Panc1 (cell line): Measurements from ENCODE around the genes MTURN and PPP1R17.

- RRBS, 2 experiments, result no CpG with 5 or more reads among the region's 5 CpGs
Observed at GRCh38 chr7:29285338-29285874, 90.8 kb downstream of the CHN2 start.

DNA sequence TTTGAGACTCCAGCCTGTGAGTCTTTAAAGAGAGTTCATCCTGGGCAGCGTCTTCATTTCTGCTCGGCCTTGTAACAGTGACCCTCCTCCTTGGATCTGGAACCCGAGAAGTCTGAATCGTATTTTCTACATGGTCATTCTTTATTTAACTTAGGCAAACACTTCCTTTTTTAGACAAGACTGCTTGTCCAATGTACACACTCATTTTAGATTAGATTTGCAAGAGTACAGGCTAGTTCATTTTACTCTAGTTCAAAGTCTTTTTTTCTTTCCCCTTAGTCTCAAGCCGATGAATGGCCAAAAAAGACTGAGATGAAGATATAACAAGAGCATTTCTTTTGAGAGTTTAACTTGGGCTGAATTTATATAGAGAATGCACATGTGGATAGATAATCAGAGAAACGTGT lies 133.5 kb downstream of the CHN2 start:
- RRBS, 2 experiments, result no CpG with 5 or more reads among the region's 6 CpGs

GRCh38 chr7:29922840-29923687 lies 66.5 kb downstream of the SCRN1 start:
- RRBS, 2 experiments, result no CpG with 5 or more reads among the region's 8 CpGs

GRCh38 chr7:30134702-30135627 lies at the start of gene MTURN:
MTURN (plus strand) TSS chr7:30134986.
- RRBS, 2 experiments, result 1 to 5% methylated on average over 36 of the region's 134 CpGs

- RRBS, 2 experiments, result no CpG with 5 or more reads among the region's 12 CpGs
Observed at GRCh38 chr7:30163300-30163882, 28.6 kb downstream of the MTURN start.

GRCh38 chr7:30420792-30421137 lies 57.8 kb downstream of the NOD1 start:
- RRBS, 2 experiments, result no CpG with 5 or more reads among the region's 4 CpGs

GRCh38 chr7:30430298-30430776 lies 48.2 kb downstream of the NOD1 start:
- RRBS, 2 experiments, result no CpG with 5 or more reads among the region's 7 CpGs

DNA sequence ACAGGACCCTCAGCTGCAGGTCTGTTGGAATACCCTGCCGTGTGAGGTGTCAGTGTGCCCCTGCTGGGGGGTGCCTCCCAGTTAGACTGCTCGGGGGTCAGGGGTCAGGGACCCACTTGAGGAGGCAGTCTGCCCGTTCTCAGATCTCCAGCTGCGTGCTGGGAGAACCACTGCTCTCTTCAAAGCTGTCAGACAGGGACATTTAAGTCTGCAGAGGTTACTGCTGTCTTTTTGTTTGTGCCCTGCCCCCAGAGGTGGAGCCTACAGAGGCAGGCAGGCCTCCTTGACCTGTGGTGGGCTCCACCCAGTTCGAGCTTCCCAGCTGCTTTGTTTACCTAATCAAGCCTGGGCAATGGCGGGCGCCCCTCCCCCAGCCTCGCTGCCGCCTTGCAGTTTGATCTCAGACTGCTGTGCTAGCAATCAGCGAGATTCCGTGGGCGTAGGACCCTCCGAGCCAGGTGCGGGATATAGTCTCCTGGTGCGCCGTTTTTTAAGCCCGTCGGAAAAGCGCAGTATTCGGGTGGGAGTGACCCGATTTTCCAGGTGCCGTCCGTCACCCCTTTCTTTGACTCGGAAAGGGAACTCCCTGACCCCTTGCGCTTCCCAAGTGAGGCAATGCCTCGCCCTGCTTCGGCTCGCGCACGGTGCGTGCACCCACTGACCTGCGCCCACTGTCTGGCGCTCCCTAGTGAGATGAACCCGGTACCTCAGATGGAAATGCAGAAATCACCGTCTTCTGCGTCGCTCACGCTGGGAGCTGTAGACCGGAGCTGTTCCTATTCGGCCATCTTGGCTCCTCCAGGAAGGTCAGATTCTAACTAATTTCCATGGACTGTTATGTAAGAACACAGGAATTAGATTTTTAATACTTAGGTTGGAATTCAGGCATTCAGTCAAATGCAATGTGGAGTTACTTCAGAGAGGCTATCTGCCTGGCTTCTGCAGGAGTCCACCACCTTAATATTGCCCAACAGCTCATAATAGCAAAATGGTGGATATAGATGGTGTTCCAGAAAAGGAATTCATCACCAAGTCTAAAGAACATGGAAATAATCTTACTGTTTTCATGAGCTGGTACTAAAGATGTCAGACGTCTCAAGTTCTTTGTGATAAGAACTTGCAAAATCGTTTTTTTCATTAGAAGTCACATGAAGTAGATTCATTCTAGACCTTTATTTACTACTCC lies 39.8 kb downstream of the CRHR2 start:
- RRBS, 2 experiments, result no CpG with 5 or more reads among the region's 42 CpGs

- RRBS, 2 experiments, result no CpG with 5 or more reads among the region's 8 CpGs
Observed at GRCh38 chr7:30914185-30914512, 2.5 kb downstream of the AQP1 start.

- RRBS, 2 experiments, result no CpG with 5 or more reads among the region's 8 CpGs
Observed at GRCh38 chr7:31043179-31043797, 8.8 kb upstream of the ADCYAP1R1 start.

GRCh38 chr7:31686974-31687350 lies at the start of gene PPP1R17:
PPP1R17 (plus strand) TSS chr7:31687215.
- RRBS, 2 experiments, result no CpG with 5 or more reads among the region's 11 CpGs

GRCh38 chr7:31815900-31816498 lies 129.0 kb downstream of the PPP1R17 start:
- RRBS, 2 experiments, result no CpG with 5 or more reads among the region's 12 CpGs

- RRBS, 2 experiments, result no CpG with 5 or more reads among the region's 3 CpGs
Observed at GRCh38 chr7:32205530-32205872, 135.3 kb upstream of the PDE1C start.

DNA sequence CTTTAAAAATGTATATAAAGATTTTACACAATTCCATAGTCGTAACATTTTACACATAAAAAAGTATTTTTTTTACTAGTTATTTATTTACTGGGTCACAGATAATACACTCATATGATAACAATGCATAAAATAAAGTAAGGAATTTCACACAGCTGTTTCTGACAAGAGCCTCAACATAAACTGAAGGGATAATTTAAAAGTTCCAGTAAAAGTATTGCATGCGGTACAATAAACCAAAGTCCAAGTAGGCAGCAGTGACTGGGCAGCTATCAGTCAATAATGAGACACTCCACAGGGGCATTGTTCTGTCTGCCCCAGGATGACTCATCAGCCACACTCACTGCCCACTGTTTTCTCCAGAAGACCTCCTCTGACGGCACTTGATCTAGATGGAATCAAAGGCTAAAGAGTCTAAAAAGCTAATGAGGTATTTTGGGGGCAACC lies 174.8 kb downstream of the AVL9 start:
- RRBS, 2 experiments, result no CpG with 5 or more reads among the region's 3 CpGs

GRCh38 chr7:32863749-32864298 lies 27.7 kb downstream of the KBTBD2 start:
- RRBS, 2 experiments, result no CpG with 5 or more reads among the region's 1 CpG

- RRBS, 2 experiments, result no CpG with 5 or more reads among the region's 13 CpGs
Observed at GRCh38 chr7:32869742-32870789, 21.5 kb downstream of the KBTBD2 start.

GRCh38 chr7:32997957-32998975 lies 41.0 kb downstream of the FKBP9 start:
- RRBS, 2 experiments, result no CpG with 5 or more reads among the region's 17 CpGs

DNA sequence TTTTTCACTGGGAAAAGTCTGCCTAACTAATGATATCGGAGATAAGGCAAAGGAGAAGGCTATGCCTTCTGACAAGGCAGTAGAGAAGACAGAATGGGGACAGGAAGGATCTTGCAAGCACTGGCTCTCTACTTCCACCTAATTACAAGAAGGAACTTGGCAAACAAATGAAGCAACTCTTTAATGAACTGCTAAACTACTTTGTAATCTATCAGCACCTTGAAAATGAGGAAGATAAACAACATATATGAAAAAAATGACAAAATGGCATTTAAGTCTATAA lies 12.1 kb downstream of the NT5C3A start:
- RRBS, 2 experiments, result no CpG with 5 or more reads among the region's 1 CpG

DNA sequence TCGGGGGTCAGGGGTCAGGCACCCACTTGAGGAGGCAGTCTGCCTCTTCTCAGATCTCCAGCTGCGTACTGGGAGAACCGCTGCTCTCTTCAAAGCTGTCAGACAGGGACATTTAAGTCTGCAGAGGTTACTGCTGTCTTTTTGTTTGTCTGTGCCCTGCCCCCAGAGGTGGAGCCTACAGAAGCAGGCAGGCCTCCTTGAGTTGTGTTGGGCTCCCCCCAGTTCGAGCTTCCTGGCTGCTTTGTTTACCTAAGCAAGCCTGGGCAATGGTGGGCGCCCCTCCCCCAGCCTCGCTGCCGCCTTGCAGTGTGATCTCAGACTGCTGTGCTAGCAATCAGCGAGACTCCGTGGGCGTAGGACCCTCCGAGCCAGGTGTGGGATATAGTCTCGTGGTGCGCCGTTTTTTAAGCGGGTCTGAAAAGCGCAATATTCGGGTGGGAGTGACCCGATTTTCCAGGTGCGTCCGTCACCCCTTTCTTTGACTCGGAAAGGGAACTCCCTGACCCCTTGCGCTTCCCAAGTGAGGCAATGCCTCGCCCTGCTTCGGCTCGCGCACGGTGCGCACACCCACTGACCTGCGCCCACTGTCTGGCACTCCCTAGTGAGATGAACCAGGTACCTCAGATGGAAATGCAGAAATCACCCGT lies 378.2 kb upstream of the BMPER start:
- RRBS, 2 experiments, result no CpG with 5 or more reads among the region's 30 CpGs

DNA sequence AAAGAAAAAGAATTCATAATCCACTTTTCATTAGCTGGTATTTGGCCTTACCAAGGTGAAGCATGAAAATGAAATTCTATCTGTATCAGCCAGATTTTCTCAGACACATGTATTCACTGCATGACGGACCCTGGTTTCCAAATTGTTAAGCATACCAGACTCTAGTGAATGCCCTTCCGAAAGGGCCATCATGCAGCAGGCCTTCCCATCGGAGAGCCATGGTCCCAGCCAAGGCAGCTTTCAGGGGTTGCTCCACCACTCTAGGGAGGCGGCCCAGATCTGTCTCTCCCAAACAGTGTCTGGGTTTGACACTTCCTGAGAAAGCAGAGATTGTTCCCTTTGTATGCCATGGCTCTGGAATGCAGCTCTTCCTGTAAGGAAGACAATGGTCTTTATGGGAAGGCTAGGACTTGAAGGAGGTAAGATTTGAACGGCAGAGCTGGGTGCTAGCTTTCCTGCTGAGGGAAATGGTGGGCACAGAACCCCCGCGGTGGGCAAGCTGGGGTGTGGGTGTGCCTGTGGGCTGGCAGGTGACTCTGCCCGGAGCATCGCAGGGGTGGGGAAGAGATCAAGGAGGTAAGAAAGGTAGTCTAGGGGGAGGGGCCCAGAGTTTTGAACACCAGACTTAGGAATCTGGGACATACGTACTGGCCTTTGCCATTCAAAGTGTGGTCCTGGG lies 178.7 kb upstream of the BMPER start:
- RRBS, 2 experiments, result no CpG with 5 or more reads among the region's 10 CpGs